Kidney epithelial cell (primary cell): Measurements from ENCODE around the genes COL4A4, SCYGR3 and SCYGR8.

- RAMPAGE, long total RNA: no peak
- RRBS: no CpG with 5 or more reads among the region's 20 CpGs
Measured at GRCh38 chr2:226797173-226797537, 2.5 kb downstream of the IRS1 start.

DNA sequence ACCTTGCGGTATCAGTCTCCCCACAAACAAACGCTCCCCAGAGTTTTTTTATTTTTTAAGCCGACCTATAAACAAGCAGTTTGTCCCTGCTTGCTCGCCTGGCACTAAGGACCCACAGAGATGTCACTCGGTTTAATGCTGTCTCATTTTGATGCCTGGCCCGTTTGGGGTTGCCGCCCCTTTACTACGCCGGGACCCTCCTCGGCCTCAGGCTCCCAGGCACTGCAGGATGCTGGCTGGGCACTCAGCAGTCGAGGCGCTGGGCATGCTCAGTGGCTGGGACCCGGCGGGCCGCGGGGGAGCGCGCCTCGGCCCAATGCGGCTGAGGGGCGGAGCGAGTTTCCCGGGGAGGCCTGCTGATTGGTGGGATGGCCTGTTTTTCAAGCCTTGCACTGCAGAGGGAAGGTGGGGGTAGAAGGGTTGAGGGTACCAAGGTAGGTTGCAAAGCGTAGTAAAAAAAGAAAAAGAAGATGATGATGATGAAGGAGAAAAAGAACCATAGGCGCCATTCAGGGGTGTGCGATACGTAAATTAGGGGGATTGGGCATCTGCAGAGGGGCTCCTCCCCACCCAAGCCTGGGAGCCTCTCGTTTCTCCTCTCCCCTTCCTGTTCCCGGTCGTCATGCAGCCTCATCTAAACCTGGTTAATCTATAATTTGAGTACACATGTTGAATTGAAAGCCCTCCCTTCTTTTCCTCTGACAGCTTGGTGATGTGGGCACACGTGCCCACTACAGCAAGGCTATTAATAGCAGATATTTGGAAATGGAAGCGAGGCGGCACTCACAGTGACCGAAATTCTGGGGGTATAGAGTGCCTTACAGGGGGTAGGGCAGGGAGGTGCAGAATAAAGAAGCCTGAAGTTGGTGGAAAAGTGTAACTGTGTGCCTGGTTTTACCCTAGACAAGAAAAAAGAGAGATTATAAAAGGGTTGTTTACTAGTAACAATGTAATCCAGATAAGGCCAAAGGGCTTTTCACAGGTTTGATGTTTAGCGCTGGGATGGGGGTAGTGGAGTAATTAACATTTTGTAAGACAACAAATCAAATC, 1.6 kb upstream of the IRS1 start:
- RAMPAGE, long total RNA: no peak
- RRBS: 2% methylated on average over 15 of the region's 35 CpGs

- RAMPAGE, long total RNA: no peak
- RRBS: no CpG with 5 or more reads among the region's 6 CpGs
Measured at GRCh38 chr2:226908999-226909718, 73.3 kb downstream of the RHBDD1 start.

DNA sequence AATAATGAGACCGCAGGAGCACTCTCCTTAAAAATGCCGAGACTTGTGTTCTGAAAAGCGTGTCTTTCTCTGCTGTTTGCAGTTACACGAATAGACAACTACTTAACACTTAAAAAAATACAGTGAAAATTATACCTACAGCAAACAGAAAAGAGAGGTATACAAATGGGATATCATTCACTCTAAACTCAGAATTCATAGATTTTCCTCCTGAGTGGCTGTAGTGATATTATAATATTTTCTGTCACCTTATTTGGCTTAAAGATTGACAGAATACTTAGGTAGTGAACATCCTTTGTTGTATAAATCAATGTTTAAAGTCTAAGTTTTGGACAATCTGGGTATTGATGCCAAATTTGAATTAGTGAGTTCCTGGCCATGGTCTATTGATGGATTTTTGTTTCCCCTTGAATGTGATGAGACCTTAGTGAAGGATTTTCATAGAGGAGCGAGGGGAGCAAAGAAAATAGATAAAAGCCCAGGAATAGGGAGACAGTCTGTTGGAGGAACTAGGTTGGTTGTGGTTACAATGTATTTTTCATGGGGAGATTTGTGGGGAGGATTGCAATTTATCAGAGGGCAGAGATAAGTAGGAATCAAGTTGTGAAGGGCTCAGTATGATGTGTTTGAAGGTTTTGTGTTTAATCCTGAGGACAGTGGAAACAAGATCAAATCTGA, 108.8 kb downstream of the RHBDD1 start:
- RAMPAGE, long total RNA: no peak
- RRBS: no CpG with 5 or more reads among the region's 5 CpGs

- RAMPAGE, long total RNA: no peak
- RRBS: no CpG with 5 or more reads among the region's 3 CpGs
Measured at GRCh38 chr2:226969472-226969892, 133.6 kb downstream of the RHBDD1 start.

- RAMPAGE, long total RNA: no peak
- RRBS: 1% methylated on average over 32 of the region's 94 CpGs
Measured at GRCh38 chr2:227163821-227164866, at the start of gene COL4A4. Gene COL4A4, minus strand, starts transcription at chr2:227164205.

DNA sequence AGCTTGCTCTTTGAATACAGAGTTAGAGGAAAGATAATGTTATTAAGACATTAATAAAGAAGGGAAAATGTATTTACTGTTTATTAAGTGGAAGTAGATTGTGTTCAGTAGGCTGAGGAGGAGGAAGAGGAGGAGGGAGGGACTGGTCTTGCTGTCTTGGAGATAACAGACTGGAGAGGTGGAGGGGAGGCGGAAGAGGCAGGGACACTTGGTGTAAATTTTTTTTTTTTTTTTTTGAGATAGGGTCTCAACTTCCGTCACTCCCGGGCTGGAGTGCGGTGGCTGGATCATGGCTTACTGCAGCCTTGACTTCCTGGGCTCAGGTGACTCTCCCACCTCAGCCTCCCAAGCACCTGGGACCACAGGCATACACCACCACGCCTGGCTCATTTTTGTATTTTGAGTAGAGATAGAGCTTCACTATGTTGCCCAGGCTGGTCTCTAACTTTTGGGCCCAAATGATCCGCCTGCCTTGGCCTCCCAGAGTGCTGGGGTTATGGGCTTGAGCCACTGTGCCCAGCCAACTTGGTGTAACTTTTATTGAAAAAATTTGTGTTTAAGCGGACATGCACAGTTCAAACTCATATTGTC, 32.1 kb downstream of the AGFG1 start:
- RAMPAGE, long total RNA: no peak
- RRBS: no CpG with 5 or more reads among the region's 7 CpGs

GRCh38 chr2:227563100-227563883, 35.4 kb upstream of the SCYGR2 start:
- RAMPAGE, long total RNA: no peak
- RRBS: no CpG with 5 or more reads among the region's 4 CpGs

DNA sequence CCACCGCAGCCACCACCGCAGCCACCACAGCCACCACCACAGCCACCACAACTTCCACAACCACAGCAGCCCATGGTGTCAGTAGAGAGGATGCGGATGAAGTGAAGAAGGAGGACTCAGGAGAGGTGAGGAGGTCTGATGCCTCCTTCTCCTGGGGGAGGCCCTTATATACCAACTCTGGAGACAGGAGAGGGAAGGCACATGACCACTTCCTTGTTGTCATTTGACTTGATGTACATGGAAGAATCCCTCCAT, at the start of gene SCYGR3:
Gene SCYGR3 (minus strand): TSS at position 74 of the 255 bp plus-strand sequence.
- RAMPAGE, long total RNA: no peak
- RRBS: no CpG with 5 or more reads among the region's 3 CpGs

DNA sequence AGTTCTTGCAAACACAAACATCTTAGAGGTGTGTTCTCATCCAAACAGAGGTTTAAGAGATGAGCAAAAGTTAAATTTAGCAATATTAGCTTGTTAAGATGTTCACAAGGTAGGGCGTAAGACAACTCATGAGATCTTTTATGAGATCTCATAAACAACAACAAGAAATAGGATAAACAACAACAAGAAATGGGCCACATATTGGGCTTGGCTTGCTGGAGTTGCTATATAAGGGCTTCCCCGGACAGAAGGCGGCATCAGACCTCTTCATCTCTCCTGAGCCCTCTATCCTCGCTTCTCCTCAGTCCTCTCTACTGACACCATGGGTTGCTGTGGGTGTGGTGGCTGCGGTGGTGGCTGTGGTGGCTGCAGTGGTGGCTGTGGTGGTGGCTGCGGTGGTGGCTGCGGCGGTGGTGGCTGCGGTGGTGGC, at the start of gene SCYGR8:
Gene SCYGR8 (plus strand): TSS at position 323 of the 430 bp plus-strand sequence.
- RAMPAGE, long total RNA: no peak
- RRBS: no CpG with 5 or more reads among the region's 9 CpGs

DNA sequence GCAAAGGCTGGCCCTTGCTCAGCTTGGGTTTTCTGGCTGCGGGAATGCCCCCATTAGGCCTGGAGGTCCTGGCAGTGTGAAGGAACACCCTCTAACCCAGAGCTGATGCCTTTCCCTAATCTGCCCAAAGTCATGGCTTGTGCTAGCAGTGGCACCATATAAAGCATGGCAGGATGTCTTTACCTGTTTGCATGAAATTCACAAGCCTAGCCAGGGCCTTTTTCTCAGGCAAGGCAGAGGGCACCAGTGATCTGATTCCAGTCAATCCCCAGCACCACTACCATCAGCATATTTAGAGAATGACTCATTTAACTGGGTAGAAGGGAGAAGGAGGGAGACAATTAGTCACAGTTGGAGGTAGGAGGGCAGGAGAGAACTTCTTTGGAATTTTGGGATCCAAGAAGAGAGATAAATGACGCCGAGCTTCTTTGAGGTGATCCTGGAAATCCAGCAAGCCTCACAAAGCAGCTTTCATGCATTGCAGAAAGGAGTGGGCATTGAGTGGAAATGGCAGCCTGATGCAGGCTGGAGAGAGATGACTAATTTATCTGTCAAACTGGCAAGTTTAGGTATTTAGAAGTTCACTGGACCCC, 8.2 kb upstream of the DAW1 start:
- RAMPAGE, long total RNA: no peak
- RRBS: no CpG with 5 or more reads among the region's 3 CpGs

DNA sequence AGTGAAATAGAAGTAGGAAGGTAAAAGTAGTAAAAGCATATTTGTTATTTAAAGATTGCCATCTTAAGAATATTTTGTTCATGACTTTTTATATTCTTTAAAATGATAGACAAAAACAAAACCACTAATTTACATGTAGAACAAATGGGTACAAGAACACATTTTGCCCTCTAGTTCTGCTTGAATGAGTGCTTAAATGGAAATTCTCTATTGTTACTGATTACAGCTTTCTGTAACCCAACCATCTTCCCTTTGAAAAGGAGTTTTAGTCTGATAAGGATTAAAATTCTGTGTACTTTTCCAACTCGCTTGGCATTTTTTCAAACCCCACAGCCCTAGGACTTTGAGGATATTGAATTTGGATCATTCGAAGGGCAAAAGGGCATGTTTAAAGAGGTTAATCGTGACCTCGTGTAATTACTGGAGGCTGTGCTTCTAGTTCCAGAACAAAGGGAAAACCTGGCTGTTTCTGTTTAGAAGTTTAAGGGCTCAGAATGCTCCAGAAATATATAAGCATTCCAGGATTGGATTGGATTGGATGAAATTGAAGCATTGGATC, 432.3 kb downstream of the PID1 start:
- RAMPAGE, long total RNA: no peak
- RRBS: no CpG with 5 or more reads among the region's 4 CpGs

DNA sequence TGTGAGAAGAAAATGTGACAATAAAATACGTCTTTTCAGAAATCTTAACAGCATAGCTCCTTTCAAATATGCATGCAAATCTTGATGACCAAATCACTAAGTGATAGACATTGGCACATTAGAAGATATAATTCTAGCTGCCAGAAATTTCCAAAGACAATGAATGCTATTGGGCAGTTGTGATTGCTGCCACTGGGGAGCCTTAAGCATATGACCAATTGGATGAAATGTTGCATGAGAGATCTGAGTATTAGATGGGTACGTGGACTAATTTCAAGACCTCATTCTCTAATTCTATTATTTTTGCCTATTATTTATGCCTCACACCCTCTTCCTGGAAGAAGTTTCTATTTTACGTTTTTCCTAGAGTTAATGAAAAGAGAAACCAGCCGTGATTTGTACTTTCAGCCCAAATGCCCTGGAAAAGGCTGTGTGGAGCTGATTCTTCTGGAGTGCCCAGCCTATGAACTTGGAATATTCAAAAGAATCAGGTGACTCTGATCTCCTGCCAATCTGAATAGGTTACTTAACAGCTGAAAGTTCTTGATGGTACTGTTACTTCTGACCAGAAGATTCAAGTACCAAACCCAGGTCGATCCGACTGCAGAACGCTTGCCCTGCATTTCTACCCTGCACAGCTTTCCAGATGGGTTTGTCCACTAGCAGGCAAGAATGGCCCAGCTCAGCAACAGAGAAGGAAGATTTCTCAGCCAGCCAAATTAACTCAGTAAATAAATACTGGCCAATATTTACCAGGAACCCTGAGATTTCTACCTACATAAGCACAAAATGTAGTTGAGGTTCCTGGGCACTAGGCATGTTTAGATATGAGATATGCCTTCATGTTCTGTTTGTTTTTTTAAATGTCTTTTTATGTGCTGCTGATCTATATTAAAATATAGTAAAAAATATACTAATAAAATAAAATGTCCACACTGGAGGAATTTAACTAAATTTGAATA, 430.4 kb downstream of the PID1 start:
- RAMPAGE, long total RNA: no peak
- RRBS: no CpG with 5 or more reads among the region's 7 CpGs

DNA sequence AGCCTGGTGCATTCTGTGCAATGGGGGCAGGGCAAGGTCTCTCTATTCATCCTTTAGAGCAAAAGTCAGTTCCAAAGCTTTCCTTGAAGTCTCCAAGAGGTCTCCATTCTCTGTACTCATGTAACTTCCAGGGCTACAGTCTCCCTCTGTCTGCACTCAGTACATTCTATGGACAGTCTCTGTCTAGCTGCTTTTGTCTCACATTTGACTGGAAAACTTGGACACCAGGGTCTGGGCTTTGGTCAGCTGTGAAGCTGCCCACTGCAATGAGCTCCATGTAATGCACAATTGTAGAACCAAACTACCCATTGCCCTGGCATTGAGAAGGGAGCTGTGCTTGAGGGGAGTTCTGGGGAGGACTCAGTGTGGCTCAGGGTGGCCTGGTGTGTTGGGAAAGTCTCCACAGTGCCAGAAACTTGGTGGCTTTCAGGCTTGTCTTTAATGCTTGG, 203.2 kb downstream of the PID1 start:
- RAMPAGE, long total RNA: no peak

DNA sequence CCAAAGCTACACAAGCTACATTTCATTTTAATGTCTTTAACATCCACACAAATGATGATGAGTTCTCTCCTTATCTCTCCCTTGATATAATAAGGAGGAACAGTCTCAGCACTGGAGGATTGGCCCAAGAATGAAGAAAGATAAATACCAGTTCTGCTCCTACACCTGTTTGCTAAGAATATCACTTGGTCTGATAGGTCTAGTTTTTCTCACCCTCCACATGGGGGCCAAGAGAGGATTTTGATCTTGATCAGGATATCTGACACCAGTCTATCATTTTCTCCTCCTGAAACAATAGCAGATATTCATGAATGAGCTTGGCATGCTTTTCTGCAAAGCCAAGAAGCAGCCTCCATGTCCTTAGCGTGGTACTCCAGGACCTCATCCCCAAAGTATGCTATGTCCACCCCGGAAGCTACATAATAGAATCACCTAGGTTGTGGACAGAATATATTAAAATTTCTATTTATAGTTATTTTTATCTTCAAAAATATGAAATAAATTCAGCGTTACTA, 131.3 kb downstream of the PID1 start:
- RAMPAGE, long total RNA: no peak
- RRBS: no CpG with 5 or more reads among the region's 3 CpGs

DNA sequence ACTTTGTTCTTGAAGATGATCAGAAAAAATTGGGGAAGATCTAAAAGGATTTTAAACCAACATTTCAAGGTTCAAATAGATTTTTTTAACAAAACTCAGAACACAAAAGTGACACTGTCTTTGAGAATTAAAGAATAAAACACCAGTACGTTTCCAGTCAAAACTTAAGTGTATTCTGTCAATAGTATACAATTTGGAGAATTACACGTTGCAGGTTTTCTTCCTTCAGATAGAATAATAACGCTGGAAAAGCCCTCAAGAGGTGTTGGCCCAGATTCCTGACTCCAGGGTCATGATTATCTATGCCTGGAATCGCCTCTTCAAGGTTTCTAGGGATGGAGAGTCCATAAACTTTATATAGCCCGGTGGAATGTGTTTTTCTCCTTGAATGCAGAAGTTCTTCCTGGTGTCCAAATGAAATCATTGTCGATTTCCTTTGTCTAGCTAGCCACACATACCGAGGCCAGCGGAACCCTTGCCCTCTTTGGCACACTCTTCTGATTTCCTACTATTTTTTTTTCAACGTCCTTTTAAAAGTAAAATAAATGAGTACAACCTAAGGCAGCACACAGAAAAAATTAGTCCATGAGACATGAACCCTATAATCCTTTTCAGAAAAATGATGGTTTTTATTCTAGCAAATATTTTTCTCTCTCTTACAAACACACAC, 117.9 kb downstream of the PID1 start:
- RAMPAGE, long total RNA: no peak
- RRBS: no CpG with 5 or more reads among the region's 9 CpGs

DNA sequence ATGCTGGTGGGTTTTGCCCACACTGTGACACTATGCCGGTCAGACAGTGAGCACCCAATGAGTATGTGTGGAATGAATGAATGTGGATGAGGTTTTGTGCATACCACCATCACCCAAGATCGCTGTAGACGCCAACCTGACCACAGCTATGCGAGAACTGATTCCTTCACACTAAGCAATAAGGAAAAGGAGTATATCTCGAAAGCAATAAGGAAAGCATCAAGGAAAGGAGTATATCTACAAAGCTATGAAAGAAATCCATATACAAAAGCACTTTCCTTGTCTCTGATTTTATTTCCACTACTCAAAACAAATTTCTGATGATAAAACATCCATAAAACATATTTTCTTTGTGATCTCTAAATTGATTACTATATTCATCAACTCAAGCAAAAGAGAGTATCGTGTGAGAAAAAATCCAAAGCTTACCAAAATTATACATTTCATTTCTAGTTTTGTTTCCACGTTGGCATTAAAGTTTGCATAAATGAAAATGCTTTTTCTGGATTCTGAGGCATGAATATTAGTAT, 116.5 kb downstream of the PID1 start:
- RAMPAGE, long total RNA: no peak
- RRBS: no CpG with 5 or more reads among the region's 7 CpGs

- RAMPAGE, long total RNA: no peak
- RRBS: no CpG with 5 or more reads among the region's 4 CpGs
Measured at GRCh38 chr2:229193118-229193686, 77.9 kb downstream of the PID1 start.

DNA sequence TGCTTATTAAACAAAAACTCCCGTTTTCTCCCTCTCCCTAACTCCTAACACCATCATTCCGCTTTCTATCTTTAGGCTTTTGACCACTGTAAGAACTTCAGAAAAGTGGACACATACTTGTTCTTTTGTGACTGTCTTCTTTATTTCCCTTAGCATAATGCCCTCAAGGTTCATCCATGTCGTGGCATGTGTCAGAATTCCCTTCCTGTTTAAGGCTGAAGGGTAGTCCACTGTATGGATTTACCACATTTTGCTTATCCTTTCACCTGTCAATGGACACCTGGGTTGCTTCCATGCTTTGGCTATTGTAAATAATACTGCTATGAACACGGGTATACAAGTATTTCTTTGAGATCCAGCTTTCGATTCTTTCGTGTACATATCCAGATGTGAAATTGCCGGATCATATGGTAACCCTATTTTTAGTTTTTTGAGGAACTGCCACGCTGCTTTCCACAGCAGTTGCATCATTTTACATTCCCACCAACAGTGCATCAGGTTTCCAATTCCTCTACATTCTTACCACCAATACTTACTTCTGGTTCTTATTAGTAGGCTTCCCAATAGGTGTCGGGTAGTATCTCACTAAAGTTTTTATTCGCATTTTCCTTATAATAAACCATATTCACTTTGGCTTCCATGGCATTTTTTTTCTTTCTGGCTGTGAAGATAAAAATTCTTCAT, 69.7 kb downstream of the PID1 start:
- RAMPAGE, long total RNA: no peak
- RRBS: no CpG with 5 or more reads among the region's 10 CpGs

DNA sequence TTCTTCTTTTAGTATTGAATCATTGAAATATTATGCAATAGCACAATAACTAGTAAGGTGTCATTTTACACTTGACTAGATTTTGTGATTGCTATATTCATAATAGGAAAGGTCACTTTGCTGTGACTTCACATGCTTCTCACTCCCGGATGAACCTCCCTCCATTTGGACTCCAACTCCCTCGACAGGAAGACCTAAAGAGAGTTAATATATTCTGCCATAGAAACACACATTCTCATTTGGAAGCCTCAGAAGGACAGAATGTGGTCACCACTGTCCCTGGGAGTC, 29.8 kb upstream of the PID1 start:
- RAMPAGE, long total RNA: no peak
- RRBS: no CpG with 5 or more reads among the region's 2 CpGs